Retinal pigment epithelial cell (primary cell): ENCODE measurements around a stretch of chr2.

- RRBS = no CpG with 5 or more reads among the region's 5 CpGs
Measured at GRCh38 chr2:88656571-88657046, 29.3 kb upstream of the EIF2AK3 start.

DNA sequence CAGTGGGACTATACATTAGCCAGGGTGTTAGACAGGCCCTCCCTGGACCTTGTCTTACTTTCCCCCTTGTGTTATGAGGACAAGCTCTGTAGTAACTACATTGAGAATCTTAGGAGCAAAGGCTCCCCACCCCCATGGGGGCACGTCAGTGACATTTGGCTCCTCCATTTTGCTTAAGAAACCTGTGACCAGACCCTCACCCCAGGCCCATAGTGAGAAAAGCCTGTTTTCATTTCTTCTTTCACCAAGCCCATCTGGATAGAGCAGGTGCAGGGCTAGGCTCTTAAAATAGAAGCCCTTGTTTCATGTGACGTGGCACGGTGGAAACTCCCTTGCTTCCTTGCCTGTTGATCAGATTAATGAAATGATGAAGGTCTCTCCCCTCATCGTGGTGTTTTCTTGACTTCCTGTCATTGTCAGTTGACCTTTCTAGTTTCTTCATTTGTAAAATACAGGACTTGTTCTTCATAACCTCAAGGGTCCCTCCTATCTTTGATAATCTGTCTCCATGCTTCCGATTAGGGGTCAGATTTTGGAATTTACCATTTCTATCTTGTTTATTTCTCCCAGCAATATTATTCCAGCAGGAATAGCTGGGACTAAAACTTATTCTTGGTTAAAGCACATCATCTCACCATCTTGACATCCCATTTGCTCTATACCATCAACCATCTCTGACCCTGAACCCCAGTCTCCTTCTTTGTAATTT, 146.9 kb downstream of the RPIA start:
- RRBS = no CpG with 5 or more reads among the region's 5 CpGs

DNA sequence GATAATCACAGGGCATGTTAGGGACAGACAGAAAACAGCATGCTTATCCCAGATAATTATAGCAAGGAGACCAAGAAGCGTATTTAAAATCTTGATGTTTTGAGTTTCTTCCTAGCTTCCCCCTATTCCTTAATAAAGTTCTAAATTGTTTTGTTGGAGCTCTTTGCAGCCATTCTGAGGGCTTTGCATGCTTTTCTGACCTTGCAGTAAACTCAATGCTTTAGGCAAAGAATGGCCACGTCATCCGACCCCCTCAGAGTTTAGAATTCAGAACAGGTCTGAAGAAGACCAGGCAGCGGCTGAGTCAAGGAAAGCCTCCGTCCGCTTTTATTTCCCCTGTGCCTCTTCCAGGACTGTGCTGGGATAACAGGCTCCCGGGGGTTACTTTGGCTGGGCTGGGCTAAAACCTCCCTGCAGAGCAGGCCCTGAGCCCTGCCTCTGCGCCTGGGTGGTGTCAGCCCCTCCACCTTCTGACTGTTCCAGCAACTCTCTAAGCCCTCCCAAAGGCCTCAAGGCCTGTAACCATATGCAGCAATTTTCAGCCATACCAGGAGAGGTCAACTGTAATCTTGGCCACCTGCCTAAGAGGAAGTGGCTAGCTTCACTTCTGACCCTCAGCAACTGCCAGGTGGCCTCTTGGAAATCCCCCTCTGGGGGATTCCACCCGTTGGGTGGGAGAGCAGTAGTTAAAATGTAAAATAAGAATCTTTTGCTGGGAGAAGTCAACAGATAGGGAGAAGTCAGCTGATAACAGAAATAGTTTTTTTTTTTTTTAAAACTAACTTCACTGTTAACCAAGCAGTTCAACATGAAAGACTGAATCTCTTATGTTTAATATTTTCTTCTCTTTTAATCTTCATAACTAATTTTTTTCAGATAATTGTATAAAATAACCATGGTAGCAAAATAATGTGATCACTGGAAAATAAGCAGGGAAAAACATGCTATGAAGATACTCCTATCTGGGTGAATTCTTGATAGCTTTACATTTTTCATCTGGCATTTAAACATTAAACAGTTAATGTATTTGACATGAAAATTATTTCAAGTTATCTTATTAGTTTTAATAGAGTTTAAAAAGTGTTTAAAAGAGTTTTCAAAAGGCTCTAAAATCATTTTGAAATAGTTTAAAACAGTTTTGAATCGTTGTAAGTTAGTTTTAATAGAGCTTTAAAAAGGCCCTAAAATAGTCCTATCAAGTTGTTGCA, 166.7 kb downstream of the RPIA start:
- RRBS = no CpG with 5 or more reads among the region's 10 CpGs

DNA sequence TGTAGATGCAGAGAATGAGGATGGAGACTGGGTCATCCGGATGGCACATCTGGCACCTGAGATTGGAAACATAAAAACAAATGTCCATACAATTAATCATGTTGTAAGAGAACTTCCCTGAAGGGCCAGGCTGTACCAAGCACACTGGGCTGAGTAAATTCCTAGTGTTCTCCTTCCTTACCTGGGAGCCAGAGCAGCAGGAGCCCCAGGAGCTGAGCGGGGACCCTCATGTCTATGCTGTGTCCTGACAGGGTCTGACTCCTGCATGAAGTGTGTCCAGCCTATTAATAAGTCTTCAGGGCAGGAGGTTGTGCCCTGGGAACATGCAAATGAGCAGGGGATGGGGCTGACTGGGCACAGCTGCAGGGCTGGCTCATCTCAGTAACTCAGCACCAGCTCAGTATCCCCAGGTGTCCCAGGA, 301.2 kb downstream of the RPIA start:
- RRBS = no CpG with 5 or more reads among the region's 2 CpGs

DNA sequence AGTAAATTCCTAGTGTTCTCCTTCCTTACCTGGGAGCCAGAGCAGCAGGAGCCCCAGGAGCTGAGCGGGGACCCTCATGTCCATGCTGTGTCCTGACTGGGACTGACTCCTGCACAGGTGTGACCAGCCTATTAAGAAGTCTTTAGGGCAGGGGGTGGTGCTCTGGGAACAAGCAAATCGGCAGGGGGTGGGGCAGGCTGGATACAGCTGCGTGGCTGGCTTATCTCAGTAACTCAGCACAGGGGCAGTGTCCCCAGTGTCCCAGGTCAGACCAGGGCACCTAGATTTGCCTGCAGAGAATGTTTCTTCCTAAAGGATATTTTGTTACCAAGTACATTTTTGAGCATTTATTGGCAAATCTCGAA, 318.9 kb downstream of the RPIA start:
- RRBS = no CpG with 5 or more reads among the region's 4 CpGs

- RRBS = no CpG with 5 or more reads among the region's 3 CpGs
Measured at GRCh38 chr2:89100232-89100529, 408.7 kb downstream of the RPIA start.

DNA sequence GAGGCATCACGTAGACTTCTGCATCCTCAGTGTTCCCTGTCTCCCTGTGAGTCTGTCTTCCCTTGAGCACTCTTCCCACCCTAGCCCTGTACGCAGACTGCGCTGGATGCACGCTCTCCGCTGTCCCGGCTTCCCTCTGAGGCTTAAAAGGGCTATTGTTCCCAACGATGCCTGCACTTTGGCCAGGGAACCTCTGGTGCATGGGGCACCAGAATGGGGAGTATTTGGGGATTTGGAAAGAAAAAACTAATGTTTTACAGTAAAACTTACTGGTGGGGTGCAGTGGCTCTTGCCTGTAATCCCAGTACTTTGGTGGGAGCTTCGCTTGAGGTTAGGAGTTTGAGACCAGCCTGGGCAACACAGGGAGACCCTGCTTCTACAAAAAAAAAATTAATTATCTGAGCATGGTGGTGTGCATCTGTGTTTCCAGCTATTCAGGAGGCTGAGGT, 35.3 kb downstream of the MAL start:
- RRBS = no CpG with 5 or more reads among the region's 8 CpGs

DNA sequence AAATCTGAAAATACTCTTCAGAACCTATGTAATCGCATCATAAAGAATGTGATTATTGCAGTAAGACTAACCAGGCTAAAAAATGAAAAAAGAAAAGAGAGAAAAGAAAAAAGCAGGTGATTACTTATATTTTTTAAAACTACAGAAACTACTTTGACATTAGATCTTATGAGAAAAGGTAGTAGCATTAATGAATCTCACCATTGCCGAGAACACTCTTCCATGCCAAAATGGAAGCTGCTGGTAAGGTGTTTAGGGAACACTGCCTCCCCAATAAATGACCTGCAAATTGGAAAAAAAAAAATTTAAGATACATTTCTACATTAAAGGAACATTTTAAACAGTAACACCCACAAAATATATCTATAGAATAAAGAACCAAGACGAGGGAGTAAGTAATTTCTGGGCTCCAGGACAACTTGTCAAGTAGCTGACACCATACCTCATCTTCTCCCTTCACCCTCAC, 3.9 kb downstream of the MRPS5 start:
- RRBS = no CpG with 5 or more reads among the region's 3 CpGs

GRCh38 chr2:95641533-95642137, 49.8 kb downstream of the TRIM43 start:
- RRBS = no CpG with 5 or more reads among the region's 2 CpGs

GRCh38 chr2:95885883-95886408, 105.7 kb downstream of the ANKRD36C start:
- RRBS = no CpG with 5 or more reads among the region's 5 CpGs

- RRBS = no CpG with 5 or more reads among the region's 9 CpGs
Measured at GRCh38 chr2:96090891-96091536, 25.4 kb downstream of the ADRA2B start.

GRCh38 chr2:96112847-96113309, 3.5 kb downstream of the ADRA2B start:
- RRBS = no CpG with 5 or more reads among the region's 7 CpGs

DNA sequence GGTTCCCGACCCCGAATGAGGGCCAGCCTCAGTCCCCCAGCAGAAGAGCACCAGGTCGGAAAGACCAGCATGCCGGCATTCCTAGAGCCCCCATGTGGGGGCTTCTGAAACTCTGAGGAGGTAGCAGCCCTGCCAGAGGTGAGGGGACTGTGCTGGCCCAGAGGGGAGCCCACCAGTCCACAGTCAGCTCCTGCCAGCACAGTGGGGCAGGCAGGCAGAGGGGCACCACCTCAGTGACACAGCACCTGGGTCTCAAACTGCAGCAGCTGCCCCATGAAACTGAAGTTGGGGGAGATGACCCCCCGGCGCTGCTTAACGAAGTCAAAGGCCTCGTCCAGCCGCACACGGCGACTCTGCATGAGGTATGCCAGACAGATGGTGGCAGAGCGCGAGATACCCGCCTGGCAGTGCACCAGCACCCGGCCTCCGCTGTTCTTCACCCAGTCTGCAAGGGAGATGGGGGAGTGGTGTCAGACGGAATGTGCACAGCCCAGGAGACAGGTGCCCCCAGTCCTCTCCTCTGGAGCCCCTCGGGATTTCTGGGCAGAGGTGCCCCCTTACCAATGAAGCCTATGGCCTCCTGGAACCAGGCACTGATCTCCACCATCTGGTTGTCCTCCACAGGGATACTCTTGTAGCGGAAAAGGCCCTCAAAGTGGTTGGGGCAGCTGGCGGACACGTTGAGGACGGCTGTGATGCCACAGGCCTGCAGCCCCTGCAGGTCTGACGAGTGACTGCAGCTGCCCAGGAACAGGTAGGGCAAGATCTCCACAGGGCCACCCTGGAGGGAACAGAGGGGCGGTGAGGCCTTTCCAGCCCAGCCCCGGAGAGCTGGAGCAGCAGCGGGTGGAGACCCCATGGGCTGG, 1.4 kb downstream of the DUSP2 start:
- RRBS = 86% methylated on average over 2 of the region's 26 CpGs

DNA sequence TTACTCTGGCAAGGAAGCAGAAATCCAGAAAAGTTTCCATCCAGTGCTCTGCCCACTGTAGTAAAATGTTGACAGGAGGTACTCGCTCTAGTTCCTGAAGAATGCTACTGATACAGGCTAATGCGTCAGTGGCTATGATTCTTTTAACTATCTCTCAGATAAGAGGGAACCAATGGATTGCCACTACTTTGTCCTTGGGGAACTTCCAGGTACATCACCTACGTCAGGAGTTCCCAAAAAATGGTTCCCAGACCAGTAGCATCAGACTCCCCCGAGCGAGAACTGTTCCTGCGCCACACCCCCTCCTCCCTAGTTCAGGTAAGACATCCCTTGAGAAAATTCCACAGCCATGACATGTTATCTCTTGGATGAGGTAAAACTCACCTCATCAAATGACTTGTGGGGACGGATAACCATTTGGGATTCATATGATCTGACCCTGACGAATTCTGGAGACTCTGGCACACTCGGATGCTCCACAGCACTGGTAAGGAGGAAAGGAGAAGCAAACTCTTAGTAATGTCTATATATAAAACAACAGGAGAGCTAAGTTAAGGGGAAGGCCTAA, 16.6 kb downstream of the STARD7 start:
- RRBS = no CpG with 5 or more reads among the region's 9 CpGs

- RRBS = no CpG with 5 or more reads among the region's 5 CpGs
Measured at GRCh38 chr2:96287284-96287590, 18.1 kb downstream of the SNRNP200 start.

DNA sequence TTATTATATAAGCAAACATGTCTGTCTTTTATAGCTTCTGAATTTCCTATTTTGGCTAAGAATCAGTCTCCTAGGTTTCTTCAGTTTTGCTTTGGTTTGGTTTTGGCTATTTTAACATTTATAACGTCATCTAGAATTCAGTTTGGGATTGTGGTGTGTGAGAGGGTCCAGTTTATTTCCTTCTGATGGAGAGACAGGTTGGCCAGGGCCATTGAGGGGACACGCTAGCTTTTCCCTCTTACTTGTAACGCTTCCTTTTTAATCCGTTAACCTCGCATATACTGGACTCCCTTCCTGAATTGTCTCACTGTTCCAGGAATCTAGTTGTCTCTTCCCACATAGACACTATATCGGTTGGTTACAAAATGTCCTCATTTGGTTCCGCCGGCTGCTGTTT, 35.2 kb downstream of the NEURL3 start:
- RRBS = no CpG with 5 or more reads among the region's 8 CpGs

DNA sequence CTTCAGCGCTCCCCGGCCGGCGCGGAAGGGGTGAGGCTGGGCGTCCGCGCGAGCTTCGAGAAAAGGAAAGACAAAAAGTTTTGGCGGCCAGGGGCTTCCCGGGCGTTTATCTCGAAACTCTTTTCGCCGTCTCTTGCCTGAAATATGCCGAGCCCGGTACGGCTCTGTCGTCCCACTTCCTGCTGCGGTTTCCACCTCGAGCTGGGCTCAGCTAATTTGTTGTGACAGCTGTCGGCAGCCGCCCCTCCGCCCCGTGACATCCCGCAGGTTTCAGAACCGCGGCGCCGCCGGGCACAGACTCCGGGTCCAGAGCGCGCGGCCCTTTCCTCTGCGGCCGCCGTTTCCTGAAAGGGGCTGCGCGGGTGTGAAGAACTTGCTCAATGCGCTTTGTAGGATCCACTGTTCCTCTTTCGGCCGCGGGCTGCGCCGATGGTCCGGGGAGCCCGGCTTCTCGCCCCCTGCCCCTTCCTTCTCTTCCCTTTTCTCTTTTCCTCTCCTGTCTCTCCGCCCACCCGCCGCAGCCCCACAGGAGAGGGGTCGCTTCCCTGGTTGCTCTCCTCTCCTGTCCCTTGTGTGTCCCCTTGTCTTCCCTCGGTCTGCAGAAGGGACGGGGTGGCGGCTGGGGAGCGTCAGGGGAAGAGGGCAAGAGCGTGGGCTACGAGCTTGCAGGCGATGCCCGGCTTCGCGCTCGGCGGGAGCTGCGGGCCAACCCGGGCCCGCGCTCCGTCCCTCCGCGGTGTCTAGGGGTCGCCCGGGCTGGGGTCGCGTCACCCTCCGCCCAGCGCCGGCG, 649 bp downstream of the ARID5A start:
- RRBS = 2% methylated on average over 23 of the region's 81 CpGs

DNA sequence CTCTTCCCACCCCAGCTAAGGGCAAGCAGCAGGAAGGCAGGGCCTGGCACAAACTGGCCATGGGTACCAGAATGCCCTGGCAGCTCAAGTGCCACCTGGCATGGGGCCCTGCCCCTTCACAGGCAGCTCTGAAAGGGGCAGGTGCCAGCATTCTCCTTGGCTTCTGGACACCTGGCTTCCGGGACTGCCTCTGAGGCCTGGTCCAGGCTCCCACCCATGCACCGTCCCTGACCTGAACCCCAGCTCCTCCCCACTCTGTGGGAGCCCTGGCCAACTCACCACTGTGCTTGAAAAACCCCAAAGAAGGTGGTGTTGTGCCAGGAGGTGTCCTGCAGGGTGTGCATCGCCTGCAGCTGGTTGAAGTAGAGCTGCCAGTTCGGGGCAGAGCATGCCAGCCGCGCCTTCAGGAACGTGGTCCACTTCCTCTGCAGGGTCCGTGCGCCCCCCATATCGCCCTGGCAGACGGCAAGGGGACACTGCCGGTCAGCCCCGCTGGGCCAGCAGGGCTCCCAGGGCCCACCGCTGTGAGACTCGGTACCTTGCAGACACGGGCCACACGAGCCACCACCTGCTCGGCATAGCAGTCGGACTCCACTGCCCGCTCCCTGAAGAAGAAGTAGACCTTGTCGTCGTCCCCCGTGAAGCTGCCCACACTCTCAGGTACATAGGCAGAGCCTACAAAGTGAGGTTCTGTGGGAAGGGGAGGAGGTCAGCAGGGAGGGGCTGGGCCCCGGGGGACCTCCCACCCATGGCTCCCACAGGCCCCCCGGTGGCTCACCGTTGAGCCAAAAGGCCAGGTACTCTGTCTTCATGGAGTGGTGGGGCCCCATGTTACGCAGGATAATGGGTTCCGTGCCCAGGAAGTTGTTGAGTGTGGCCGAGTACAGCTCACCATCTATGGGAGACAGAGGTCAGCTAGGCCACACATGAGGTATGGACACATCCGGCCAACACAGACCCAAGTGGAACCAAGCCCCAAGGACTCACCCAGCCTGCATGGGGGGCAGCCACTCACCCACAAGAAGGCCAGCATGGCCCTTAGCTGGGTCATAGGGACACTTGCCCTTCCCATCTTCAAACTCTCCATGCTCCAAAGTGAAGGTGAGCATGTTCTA, 5.1 kb downstream of the SEMA4C start:
- RRBS = no CpG with 5 or more reads among the region's 30 CpGs

GRCh38 chr2:96913247-96913823, 43.5 kb upstream of the SEMA4C start:
- RRBS = no CpG with 5 or more reads among the region's 13 CpGs

DNA sequence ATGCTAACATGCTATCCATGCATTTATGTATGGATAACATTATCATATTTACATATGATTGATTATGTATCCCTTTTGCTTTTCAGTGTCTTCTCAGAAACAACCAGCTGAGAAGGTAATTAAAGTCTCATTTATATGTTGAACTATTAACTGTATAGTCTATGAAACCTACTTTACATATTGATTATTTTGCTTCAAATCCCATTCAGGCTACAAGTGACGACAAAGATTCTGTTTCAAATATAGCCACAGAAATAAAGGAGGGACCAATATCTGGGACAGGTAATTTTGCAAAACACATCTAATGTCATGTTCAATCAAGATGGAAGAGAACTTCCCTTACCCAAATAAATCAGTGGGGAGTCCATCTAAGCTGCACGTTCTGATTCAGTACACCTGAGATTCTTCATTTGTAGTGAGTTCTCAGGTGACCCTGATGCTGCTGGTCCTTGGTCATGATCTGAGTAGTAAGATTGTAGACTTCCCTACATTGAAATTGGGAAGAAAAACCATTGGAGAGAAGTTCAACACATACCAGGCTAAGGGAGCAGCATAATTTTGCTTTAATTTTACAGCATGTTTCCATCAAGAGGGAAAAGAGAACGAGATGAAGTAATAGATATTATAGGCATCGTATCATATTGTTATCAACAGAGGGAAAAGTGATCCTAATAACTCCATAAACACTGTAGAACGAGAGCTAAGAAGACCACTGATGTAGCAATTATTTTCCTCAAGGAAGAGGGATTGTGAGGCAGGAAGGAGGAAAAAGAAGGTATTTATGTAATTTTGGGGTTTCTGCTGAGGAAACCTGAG, 66.9 kb downstream of the ANKRD36 start:
- RRBS = no CpG with 5 or more reads among the region's 5 CpGs